Airway epithelial cell (primary cell): ENCODE measurements around a stretch of chr6.

DNA sequence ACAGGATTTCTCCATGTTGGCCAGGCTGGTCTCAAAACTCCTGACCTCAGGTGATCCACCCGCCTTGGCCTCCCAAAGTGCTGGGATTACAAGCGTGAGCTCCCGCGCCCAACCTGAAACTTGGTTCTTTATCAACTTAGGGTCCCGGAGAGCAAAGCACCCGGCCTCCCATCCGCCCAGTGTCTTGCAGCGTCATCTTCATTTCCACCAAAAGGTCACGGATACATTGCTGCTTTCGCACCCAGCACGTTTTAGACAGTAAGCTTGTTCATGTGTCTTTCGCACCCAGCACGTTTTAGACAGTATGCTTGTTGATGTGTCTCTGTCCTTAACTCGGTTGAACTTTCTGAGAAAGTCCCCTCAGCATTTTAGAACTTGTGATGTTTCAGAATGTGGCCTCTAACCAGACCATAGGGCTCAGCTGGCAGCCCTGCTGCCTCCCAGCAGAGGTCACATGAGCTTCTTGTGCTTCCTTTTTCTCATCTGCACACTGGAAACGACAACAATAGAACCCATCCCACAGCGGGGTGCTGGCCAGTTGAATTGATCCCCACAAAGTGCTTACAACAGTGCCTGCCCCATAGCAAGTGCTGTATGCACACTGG lies 48.7 kb downstream of the PRR18 start:
- RAMPAGE, long total RNA, result no peak

- RAMPAGE, long total RNA, result no peak
These were observed 2.1 kb upstream of the SFT2D1 start for GRCh38 chr6:166344134-166345062.

GRCh38 chr6:166465434-166465909 lies 82.7 kb upstream of the MPC1 start:
- RAMPAGE, long total RNA, result no peak

GRCh38 chr6:166494938-166495650 lies 91.4 kb downstream of the RAMACL start:
- RAMPAGE, long total RNA, result no peak

- RAMPAGE, long total RNA, result no peak
These were observed 265 bp upstream of the RAMACL start for GRCh38 chr6:166586779-166587107.

- RAMPAGE, long total RNA, result no peak
These were observed 24.6 kb downstream of the RNASET2 start for GRCh38 chr6:166931572-166932385.

GRCh38 chr6:166949788-166950615 lies 6.3 kb downstream of the RNASET2 start:
- RAMPAGE, long total RNA, result no peak

DNA sequence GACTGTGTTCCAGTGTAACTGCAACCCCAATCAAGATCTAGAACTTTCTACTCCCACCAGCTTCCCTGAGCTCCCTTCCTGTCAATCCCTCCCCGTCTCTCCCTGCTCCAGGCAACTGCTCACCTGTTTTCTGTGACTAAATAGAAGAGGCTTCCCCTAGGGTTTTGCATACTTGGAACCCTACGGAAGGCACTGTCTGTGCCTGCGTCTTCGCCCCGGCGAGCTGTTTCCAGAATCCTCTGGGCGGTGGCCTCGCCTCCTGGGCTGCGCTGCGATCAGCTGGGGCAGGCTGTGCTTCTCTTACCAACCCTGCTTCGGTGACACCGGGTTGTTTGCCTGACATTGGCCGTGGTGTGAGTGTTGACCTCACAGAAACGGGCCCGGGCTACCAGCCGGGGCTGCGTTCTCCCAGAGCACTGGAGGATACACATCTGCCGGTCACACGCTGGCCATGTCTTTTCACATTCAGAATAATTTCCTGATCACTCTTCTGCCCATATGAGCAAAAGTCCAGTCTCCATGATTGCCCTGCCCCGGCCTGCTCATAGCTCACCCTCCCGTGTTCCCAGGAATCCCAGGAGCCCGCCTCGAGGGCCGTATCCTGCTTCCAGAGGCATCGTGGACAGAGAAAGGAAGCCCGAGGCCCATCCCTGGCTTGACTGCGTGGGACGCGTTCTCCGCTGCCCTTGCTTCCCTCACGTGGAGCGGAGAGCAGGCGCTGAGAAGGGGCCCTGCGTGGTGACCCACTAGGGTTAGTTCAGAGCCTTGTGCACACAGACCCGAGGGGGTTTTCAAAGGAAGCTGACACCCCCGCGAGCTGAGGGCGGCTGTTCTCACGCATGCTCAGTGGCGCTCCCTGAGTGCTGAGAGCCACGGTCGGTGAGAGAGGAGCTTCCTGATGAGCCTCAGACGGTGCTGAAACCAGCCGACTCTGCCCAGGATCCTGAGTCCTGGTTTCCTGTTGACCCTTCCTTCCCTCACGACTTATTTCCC lies 29.2 kb upstream of the CCR6 start:
- RAMPAGE, long total RNA, result no peak

DNA sequence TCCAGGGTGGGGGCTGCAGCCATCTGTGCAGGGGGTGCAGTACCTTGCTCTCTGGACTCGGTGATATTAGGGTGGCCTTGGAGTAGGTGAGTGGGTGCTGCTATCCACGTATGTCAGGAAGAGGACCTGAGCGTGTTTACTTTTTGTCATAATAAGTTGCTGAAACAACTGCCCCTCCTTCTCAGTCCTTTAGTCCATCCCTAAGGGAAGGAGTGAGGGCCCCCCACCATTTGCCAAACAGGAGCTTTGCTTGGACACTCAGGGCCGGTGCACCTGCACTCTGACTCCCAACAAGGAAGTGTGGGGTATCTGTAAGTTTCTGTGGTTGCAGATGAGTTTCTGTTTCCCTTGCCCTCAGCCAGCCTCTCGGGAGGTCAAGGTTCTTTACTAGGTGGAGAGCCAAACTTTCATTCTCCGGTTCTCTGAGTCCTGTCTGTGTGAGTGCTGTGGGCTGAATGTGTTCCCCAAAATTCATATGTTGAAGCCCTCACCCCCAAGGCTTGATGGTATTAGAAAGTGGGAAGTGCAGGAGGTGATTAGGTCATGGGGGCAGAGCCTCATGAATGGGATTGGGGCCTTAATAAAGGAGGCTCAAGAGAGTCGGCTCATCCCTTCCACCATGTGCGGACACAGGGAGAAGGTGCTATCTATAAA lies 19.7 kb upstream of the CCR6 start:
- RAMPAGE, long total RNA, result no peak

DNA sequence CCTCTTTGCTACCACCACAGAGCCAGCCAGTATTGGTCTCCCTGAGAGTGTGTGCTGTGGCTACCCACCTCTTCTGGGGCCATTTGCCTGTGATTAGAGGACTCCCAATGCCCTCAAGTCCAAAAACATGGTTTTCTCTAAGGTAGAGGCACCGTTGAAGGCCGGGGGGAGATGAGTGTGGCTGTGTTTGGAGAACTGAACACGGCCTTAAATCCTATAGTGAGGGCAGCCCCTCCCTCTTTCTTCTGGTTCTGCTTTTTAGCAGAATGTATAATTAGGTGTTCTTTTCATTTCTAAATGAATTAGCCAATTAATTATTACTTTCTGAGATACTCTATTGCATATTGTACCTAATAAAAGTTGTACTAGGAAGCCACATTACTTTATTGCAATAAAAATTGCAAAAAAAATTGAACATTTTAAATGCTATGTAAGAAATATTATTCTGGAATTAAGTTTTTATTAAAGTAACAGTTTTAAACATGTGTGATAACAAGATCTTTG lies 2.6 kb downstream of the CCR6 start:
- RAMPAGE, long total RNA, result no peak

DNA sequence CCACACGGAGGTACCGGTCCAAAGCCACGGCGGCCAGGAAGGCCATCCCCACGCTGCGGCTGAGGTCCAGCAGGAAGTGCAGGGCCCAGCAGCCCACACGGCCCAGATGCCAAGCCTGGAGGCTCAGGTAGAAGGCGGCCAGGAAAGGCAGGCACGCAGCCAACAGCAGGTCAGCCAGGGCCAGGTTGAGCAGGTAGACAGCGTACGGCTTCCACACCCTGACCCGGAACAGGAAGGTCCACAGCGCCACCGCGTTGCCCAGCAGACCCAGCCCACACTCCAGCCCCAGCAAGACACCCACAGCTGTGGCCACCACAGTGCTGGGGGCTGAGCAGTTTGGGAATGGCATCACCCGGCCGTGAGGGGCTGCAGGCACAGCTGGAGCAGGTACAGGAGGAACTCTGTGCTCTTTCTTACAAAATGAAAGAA lies 283 bp downstream of the GPR31 start:
- RAMPAGE, long total RNA, result no peak

DNA sequence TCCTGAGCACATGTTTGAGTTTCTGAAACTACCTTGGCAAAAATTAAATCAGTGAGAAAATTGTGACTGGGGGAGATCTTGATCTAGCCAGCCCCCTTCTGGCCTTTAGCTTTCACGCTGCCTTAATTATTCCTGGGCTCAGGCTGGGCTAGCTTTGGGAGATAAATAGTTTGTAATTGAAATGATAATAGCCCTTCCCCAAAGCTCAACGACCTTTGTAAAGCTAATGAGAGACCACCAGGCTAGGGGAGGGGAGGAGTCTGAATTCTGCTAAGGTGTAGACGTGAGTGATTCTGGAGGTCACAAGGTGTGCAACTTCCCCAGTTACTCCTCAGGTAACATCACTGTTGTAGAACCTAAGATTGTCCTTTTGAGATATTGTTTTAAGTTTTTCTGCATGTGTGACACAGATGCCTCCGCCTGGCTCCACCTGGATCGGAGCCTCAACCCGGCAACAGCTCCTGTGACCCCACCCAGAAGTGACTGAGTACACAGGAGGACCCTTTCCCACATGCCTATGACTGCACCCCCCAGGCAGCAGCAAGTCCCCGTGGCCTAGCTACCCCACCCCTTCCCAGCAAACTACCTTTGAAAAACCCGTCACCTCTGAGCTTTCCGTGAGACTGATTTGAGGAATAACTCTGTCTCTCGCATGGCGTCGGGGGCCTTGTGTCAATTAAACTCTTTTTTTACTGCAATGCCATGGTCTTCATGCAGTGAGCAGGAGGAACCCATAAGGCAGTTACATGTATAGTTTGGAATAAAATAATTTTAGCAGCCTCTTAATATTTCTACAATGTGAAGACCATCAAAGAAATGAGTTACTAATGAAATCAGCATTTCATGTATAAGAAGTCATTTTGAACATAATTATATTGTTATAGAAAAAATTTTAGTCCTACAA lies 5.9 kb upstream of the GPR31 start:
- RAMPAGE, long total RNA, result no peak

GRCh38 chr6:167492053-167492442 lies 167.2 kb downstream of the TTLL2 start:
- RAMPAGE, long total RNA, result no peak

DNA sequence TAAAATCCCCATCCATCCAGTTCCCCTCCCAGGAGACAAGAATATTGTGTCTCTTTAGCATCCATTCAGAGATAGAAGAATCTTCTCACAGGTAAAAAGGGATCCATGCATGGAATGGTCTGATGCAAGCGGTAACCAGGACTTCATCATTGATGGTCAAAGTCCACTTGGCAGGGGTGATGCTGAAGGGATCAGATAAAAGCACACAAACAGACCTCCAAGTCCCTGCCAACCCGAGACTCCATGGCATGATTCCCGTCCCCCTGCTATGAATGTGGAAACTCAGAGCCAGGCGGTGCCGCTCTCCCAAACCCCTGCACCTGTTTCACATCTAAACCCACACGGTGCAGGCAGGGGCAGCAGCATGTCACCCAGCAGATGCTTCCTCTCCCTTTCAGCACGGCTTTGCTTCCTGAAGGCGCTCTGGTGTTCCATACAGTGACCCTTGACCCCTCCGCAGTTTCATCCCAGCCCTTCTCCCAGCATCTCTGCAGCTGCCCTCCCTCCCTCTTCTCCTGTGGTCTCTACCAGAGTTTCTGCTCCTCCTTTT lies 234.8 kb downstream of the TTLL2 start:
- RAMPAGE, long total RNA, result no peak

DNA sequence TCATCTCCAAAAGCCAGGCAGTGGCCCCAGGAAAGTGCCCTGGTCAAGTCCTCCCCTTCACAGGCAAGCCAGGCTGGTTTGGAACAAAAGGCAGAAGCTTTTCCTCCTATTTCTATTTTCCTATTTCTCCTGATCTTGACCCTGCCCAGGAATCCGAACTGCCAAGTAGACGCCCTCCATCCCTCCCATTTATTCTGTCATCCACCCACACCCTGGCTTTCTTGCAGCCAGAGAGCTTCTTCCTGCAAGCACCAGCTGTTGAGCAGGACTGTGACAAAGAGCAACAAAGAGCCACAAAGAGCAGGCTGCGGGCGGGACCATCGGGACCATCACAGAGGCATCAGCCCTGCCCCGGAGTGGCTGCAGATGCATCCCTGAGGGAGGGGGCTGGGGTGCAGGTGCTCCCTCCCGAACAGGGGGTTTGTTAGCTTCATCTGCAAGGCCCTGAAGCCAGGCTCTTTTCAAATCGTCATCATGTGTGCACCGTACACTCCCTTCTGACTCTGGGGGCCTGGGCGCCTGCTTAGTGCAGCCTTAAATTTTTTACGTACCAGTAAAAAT lies 149.6 kb upstream of the AFDN start:
- RAMPAGE, long total RNA, result no peak

- RAMPAGE, long total RNA, result no peak
These were observed 127.4 kb upstream of the AFDN start for GRCh38 chr6:167698929-167700185.

DNA sequence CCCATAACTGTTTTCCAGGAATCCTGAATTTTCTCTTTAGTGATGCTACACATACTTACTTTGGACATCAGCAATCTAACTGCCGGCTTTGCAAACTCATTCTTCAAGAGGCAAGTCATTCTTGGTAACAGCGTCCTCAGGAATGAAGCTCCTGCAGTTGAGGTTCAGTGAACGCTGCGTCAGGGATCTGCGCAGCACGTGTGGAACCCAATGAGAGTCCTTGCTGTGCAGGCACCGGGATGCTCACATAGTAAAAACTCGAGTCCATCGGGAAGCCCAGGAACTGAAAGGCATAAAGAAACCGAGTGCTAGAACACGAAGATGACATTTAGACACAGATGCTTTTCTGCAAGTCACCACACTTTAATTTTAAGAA lies 2.2 kb upstream of the AFDN start:
- RAMPAGE, long total RNA, result no peak

DNA sequence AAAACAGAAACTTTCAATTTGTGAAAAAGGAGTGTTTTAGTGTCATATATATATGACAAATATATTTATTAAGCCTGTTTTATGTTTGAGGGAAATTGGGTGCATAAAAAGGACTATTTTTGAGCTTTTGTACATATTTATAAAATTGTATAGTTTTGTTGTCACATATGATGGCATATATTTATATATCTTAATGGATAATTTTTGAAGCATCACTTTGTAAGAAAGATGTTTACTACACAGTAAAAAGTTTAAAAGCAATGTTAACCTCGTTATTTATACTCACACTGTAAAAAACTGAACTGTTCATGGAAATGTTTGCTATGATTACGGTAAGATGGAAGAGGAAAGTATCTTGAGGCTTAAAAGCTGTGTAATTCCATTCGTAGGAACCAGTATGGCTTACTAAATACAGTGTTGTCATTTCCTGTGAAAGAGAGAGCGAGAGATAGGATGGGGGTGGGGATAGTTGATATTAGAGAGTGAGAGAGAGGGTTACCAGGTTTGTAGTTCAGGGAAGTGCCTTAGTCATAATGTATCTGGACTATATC lies 30.1 kb downstream of the AFDN start:
- RAMPAGE, long total RNA, result no peak

- RAMPAGE, long total RNA, result no peak
These were observed 54.9 kb downstream of the AFDN start for GRCh38 chr6:167881182-167882489.

DNA sequence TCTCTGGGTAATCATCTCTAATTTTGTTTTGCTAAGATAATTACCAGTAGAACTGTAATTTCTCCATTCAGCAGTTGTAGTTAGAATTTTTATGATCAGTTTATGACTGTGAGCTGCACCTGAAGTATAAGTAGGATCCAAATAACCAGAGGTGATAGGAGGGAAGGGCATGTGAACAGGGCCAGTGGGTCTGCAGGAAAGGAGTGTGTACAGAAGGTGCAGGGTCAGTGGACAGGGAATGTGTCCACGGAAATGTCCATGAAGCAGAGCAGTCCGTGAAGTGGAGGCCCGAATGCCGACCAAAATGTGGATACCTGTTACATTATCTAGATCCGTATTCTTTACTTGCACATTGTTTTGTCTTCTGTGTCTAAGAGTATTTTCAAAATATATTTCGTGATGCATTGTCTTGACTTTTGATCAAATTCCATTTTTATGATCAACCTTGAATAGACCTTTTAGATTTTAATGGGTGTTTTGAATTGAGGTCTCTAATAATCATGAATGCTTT lies 60.5 kb upstream of the KIF25 start:
- RAMPAGE, long total RNA, result no peak